SP-49 (cell line): ENCODE data around the genes CRISP1 and TMEM14A.

- PRO-cap, result no peak
Measured at GRCh38 chr6:48068160-48069357, 42.4 kb downstream of the PTCHD4 start.

- PRO-cap, result no peak
Measured at GRCh38 chr6:49459040-49459599, 3.9 kb downstream of the MMUT start.

DNA sequence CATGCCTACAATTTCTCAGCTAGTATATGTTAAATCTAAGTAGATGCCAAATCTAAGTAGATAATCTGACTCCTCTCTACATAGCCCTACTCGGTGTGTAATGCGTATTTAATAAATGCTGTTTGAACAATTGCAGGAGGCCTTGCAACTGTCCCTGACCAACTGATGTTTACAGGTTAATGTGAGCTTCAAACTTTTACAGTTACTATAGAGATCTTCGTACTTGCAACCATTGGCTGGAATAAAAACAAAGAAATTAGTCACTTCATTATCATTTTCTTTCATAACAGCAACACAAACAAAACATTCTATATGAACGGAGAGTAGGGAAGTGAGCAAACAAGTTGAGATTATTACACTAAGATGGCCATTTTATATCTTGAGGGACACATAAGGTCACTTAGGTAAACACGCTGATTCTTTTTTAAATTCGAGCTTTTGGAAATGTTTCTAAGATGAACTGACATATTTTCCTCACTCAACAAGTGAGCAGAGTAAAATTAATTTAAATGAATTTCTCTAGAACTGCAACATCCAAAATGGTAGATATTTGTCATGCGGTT, 15.4 kb upstream of the CRISP2 start:
- PRO-cap, result no peak

DNA sequence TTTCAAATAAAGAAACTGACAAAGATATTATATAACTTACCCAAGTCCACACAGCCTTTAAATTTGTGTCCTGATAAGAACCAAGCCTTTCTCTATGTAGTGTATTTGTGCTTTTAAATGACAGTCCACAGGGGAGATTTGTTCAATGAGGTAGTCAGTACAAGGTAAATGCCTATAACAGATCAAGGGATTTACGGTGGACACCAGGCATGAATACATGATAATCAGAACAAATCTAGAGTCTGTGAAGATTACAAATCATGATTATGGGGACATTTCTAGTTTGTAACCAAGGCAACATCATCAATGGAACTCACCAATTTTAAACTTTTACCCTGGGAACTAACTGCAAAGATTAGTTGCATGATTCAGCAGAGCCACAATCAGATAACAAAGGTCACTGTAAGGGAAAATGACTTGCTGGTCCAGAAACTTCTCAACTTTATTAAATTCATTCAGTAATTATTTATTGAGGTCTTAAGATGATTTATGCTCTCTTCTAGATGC, at the start of gene CRISP1:
CRISP1 (minus strand) TSS at position 147 of the 507 bp plus-strand sequence.
- PRO-cap, result no peak

GRCh38 chr6:50819312-50820226, 898 bp downstream of the TFAP2B start:
- PRO-cap, result no peak

GRCh38 chr6:50842386-50842705, 23.7 kb downstream of the TFAP2B start:
- PRO-cap, result no peak

DNA sequence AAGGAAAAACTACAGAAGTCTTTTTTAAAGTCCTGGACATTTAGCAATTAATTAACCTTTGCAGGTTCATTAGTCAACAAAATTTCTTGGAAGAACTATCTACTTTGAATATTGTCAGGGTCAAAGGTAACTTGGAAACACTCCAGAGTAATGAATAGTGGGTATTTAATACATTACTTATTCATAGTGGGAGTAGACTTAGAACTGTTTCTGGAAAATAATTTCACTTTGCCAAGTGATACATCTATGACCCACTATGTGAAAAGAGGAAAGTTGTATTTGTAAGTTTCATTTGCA, 319.1 kb downstream of the TFAP2B start:
- PRO-cap, result no peak

DNA sequence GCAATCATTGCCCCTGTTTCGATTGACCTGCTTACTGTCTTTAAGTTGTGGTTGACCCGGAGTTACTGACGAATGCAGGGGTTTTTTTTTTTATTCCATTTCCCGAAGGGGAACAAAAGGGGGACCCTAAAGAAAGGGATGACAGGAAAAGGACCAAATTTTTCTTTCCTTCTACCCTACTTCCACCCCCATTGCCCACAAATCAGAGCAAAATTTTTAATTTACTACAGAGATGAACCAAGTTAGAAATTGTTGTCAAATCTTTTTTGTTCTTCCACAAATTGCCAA, 174 bp upstream of the IL17F start:
- PRO-cap, result no peak

GRCh38 chr6:52305369-52305728, 20.8 kb upstream of the MCM3 start:
- PRO-cap, result no peak

- PRO-cap, result no peak
Measured at GRCh38 chr6:52393587-52394899, 26.1 kb upstream of the EFHC1 start.

DNA sequence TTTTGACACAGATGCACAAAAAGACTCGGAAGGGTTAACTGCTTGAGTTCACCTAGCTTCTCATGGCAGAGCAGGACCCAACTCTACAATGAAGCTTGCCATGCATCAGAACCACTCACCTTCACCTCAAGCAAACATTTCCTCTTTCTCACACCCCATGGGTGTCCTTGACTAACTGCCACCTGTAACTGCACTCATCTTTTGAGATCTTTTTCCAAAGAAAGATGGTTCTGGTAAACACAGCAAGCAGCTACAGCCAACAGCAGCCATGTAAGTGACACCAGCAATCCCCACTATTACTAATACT, 76.5 kb downstream of the EFHC1 start:
- PRO-cap, result no peak

GRCh38 chr6:52499599-52500578, 77.0 kb downstream of the TRAM2 start:
- PRO-cap, result no peak

- PRO-cap, result no peak
Measured at GRCh38 chr6:52511959-52512696, 64.7 kb downstream of the TRAM2 start.

- PRO-cap, result no peak
Measured at GRCh38 chr6:52522784-52523009, 54.2 kb downstream of the TRAM2 start.

GRCh38 chr6:52579071-52579618, 2.3 kb upstream of the TRAM2 start:
- PRO-cap, result no peak

- PRO-cap, result no peak
Measured at GRCh38 chr6:52588919-52589560, 12.2 kb upstream of the TRAM2 start.

DNA sequence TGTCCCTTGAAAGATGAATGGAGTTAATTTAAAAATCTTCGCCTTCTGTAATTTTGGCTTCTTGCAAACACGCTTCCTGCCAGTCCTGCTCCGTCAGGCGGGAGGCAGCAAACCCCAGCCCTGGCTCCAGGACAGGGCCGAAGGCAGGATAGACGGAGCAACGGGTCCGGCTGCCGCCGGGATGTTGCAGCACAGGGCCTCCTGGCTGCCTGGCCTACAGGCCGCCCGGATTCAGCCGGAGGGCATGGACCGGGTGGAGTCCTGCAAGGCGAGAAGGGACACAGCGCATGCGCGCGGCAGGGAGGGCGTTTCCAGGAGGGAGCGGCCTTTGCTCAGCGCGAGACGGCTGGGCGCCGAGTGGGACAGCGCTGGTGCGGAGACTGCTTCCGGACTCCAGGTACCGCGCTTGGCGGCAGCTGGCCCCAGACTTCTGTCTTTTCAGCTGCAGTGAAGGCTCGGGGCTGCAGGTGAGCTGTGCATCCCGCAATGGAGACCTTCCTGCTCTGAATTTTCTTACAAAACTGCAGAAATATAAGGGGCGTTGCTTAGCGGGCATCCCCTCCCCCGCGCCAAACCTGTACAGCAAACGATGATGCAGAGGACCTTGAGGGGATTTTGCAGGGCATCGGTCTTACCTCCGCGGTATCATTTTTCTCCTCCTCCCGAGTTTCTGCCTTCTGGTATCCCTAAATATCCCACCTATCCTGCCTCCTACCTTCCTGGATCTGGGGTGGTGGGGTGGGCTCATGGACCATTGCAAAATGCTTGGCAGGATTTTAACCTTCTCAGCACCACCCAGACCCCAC, at the start of gene TMEM14A:
TMEM14A (plus strand) TSS at position 335 of the 806 bp plus-strand sequence.
- PRO-cap, result unidirectional peak, plus-strand start at position 379 of the sequence

GRCh38 chr6:53060170-53060696, 1.4 kb downstream of the CILK1 start:
- PRO-cap, result no peak

DNA sequence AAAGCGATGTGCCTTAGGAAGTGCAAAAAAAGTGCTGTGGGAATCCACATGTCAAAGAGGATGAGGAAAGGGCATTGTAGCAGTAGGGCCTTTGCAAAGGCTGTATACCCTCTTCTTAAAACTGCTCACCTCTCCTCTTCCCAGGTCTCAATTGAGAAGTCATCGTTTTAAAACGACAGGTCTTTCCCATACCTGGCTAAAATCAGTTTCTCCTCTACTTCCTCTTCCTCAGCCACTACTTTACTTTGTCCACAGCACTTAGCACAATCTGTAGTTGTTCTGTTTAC, 9.6 kb upstream of the ELOVL5 start:
- PRO-cap, result no peak

GRCh38 chr6:53431266-53431761, 82.6 kb upstream of the ELOVL5 start:
- PRO-cap, result no peak